ENCODE measurements around a stretch of chr12.

DNA sequence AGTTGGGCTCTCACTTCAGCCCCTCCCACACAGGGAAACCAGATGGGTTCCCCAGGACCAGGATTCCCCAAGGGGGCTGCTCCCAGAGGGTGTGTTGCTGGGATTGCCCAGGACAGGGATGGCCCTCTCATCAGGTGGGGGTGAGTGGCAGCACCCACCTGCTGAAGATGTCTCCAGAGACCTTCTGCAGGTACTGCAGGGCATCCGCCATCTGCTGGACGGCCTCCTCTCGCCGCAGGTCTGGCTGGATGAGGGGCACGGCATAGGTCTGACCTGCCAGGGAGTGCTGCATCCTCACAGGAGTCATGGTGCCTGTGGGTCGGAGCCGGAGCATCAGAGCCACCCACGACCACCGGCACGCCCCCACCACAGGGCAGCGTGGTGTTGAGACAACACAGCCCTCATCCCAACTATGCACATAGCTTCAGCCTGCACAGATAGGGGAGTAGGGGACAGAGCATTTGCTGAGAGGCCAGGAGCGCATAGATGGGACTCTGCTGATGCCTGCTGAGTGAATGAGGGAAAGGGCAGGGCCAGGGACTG, 39.9 kb upstream of the IQSEC3 start:
- RRBS, result no CpG with 5 or more reads among the region's 12 CpGs

DNA sequence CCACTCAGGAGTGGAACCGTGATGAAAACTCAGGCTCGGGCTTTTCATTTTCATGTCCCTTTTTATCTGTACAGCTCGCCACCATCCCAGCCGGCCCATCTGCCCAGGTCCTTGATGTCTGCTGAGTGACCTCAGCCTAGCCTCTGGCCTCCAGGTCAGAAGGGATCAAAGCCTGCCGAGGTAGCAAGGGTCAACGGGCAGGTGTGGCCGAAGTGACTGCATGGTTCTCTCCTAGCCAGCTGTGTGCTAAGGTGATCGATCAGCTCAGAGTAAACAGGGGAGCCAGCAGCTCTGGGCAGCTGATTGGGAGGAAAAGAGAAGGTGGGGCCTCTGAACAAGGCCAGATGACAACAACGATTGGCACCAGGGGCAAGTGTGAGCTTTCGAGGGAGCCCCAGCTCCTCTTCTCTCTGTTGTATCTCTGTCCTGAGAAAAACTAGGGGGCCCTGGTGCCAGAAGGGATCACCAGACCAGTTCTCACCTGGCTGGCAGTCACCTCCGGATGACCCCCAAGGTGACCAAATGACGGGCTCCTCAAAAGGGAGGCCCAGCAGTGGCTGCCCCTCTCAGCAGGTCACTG, 3.6 kb downstream of the SLC6A12 start:
- RRBS, result no CpG with 5 or more reads among the region's 12 CpGs

- RRBS, result no CpG with 5 or more reads among the region's 6 CpGs
Observed at GRCh38 chr12:477458-477904, 17.7 kb downstream of the B4GALNT3 start.

DNA sequence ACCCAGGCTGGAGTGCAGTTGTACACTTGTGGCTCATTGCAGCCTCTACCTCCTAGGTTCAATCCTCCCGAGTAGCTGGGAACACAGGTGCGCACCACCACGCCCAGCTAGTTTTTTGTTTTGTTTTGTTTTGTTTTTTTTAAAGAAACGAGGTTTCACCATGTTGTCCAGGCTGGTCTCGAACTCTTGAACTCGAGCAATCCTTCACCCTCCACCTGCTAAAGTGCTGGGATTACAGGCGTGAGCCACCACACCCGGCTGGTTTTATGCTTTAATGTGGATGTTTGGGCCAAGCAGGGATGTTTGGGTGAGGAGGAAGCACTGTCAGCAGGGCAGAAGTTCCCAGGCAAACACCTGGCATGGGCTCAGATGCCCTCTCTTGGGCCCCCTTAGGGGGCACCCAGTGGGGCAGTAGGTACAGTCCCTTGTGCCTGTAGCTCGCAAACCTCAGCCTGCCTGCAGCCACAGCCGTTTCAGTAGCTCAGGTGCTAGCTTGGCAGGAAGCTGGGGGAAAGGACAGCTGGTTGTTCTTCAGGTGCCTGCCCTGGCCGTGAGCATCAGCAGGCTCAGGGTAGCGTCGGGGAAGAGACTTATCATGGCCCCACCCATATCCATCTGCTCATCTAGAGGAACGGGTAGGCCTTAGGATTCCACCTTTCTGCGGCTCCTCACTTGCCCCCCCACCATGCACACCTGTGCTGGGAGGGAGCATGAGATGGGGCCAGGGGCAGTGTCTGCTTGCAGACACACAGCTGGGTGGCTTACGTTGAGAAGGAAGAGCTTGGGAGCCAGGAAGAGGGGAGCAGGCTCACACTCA, 67.4 kb downstream of the B4GALNT3 start:
- RRBS, result no CpG with 5 or more reads among the region's 16 CpGs

- RRBS, result no CpG with 5 or more reads among the region's 12 CpGs
Observed at GRCh38 chr12:581231-581900, 81.9 kb downstream of the NINJ2 start.

GRCh38 chr12:631354-631589, 32.0 kb downstream of the NINJ2 start:
- RRBS, result no CpG with 5 or more reads among the region's 12 CpGs

GRCh38 chr12:643527-644134, 19.6 kb downstream of the NINJ2 start:
- RRBS, result no CpG with 5 or more reads among the region's 26 CpGs

DNA sequence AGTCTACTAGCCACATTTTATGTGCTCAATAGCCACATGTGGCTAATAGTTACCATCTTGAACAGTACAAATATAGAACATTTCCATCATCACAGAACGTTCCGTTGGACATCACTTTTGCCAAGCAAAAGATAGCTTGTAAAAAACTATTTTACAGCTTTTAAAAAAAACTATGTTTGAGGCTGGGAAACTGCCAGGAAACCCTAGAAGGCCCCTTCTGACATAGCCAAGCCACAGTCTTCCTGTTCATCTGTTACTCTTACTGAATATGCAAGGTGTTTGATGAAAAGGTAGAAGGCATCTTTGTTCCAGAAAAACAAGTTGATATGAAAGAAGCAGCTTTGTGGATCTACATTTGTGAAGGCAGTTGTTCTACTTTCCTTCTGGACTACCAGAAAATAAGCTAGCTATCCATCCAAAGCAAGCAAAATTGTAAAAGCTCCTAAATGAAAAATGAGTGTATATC, 23.6 kb upstream of the WNK1 start:
- RRBS, result no CpG with 5 or more reads among the region's 2 CpGs

DNA sequence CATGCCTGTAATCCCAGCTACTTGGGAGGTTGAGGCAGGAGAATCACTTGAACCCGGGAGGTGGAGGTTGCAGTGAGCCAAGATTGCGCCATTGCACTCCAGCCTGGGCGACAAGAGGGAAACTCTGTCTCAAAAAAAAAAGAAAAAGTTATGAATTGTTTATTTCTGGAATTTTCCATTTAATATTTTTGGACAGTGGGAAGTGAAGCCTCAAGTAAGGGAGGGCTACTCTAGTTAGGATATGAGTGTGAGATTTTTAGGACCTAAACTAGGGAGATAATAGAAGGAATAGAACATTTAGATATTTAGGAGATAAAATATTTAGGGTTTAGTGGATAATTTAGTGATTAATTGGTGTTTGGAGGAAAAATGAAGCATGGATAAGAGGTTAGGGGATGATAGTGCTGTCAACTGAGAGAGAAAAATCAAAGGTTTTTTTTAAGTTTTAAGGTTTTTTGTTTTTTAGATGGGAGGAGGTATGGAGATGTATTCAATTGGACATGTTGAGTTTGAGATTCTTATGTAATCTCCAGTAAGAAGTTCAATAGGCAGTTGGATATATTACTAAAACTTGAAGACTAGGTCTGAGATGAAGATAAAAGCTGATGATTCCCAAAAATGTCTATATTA, 11.2 kb downstream of the WNK1 start:
- RRBS, result no CpG with 5 or more reads among the region's 3 CpGs

- RRBS, result no CpG with 5 or more reads among the region's 19 CpGs
Observed at GRCh38 chr12:1027763-1028773, 37.0 kb downstream of the ERC1 start.

- RRBS, result no CpG with 5 or more reads among the region's 6 CpGs
Observed at GRCh38 chr12:1104285-1105011, 113.4 kb downstream of the ERC1 start.

GRCh38 chr12:1122781-1123215, 131.8 kb downstream of the ERC1 start:
- RRBS, result no CpG with 5 or more reads among the region's 3 CpGs

- RRBS, result no CpG with 5 or more reads among the region's 3 CpGs
Observed at GRCh38 chr12:1212629-1212931, 221.6 kb downstream of the ERC1 start.

DNA sequence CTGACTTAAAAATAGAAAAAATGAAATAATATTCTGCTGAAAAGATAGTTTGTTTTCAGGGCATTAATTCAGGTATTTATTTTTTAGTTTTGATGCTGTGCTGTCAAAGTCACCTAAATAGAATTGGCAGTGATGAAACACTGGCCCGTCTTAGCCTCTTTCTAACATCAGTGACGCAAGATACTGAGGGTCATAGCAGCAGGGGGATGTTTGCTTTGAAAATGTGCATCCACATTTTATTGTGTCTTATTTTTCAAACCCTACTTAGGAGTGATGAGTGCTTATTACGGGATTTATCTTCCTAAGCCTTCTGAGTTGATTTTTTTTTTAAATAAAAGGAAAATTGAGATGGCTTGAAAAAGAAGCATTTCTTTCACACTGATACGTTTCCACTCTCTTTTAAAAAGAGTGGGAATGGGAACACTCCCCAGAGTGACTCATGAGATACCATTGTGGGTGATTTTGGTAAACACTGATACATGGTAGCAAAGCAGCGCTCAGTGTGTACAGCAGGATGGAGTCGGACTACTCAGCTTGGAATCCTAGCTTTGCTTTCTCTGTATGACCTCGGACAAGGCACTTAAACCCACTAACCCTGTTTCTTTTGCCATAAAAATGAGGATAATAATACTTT, 290.8 kb downstream of the ERC1 start:
- RRBS, result no CpG with 5 or more reads among the region's 7 CpGs

GRCh38 chr12:1289786-1290308, 298.8 kb downstream of the ERC1 start:
- RRBS, result no CpG with 5 or more reads among the region's 2 CpGs

DNA sequence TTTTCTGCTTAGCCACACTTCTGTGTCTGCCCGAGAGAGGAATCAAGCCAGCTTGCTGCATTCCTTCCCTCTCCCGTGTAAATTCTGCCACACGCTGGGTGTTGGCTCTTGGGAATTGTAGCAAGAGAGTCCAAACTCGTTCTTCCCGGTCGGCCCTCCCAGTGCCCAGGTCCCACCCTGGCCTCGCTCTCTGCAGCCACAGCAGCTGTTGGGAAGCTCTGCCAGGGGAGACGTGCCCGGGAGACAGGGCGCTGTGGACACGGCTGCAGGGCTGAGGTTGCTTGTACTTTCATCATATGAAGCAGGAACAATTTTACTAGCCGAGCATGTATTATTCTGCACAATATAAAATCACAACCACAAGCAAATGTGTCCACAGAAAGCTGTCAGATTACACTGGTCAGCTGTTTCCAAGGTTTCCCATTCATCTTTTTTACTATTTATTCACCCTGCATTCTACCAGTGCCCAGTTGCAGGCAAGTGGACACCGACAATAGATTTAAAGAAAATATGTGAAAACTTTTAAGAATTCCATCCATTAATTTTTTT, 97.8 kb downstream of the FBXL14 start:
- RRBS, result no CpG with 5 or more reads among the region's 13 CpGs

DNA sequence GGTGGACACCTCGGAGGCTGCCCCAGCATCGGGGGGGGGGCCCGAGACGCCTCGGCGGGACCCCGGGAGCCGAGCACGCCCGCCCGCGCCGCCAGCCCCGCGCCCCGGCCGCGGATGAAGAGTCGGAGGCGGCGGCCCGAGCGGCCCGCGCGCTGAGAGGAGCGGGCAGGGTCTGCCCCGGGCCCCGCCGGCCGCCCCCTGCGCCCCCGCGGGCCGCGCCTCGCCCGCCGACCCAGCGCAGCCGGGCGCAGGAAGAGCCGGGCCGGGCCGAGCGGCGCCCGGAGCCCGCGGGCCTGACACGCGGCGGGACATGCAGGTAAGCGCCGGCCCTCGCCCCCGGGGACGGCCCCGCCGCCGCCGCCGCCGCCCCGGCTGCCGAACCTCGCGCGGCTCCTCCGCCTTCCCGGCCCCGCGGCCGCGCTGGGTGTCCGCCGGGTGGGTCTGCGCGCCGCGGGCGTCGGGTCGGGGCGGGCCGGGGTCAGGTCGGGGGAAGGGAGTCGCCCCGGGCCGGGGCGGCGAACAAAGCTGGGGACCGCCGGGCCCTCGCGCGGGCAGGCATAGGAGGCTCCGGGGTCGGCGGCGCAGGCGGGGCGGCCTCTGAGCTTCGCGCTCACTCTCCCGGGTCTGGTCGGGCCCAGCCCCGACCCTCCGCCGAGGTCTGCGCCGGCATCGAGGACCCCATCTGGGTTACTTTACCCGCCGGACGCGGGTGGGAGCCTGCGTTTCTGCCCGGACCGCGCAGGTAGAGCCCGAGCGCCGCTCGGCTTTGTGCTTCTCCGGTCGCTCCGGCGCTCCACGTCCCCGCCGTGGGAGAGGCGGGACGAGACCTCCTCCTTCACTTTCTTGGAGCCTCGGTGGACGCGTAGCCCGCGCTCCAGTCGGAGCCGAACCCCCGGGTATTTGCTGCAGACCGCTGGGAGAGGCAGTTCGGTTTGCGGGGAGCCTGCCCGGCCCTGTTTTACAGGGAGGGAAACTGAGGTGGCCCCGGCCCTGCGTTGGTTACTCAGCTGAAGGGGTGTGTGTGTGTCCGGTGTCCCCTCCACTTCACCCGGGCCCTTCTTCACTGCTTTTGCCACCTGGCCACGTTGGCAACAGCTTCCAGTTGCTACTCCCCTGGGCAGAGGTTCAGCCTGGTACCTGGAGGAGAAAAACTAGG, 63.4 kb downstream of the FBXL14 start:
- RRBS, result 48% methylated on average over 97 of the region's 151 CpGs

DNA sequence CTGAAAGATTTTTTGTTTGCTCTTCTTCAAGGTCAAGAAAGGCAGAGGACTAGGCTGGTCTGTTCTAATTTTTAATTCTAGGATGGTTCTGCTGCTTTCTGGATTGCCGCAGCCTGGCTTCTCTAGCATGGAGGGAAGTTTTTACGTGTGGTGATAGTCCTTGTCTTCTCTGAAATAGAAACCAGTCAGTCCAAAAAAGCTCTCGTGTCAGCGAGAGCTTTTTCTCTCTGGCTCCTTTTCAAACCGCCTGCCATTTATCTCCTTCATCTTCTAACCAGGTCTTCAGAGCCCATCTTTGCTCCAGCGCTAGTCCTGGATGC, 61.4 kb downstream of the FBXL14 start:
- RRBS, result no CpG with 5 or more reads among the region's 6 CpGs

DNA sequence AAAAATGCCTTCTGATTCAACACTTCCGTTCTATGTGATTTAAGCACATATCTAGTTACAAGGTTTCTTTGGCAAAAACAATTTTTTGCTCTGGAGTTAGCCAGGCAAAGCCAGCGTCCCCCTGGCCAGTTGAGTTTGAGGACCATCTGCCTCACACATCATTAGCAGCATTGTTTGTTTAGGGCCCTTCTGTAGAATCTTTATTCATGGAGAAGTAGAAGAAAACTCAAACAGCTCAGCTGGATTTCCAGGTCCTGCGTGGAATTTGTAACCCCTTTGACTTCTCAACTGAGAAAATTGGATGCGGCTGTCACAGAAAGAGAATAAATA, 17.1 kb upstream of the WNT5B start:
- RRBS, result no CpG with 5 or more reads among the region's 4 CpGs

DNA sequence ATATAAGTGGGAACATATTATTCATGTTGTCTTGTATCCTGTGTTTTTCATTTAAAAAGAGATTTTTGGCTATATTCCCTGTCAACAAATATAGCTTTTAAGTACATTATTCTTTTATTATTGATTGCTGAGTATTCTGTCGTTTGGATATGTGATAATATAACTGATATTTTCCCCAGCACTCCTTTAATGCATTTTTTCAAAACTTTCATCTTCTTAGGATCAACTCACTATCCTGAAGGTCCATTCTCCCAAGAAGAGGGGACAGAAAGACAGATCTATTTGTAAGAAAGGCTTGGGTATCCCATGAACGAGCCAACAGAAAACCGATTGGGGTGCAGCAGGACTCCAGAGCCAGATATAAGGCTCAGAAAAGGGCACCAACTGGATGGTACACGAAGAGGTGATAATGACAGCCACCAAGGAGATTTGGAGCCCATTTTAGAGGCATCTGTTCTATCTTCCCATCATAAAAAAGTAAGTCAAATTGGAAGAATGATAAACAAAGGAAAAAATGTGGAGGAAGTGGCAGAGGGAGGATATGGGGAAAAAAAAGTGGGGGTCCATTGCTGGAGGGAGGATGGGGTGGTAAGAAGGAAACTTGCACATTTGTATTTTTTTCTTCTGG, 63.3 kb downstream of the ADIPOR2 start:
- RRBS, result no CpG with 5 or more reads among the region's 4 CpGs